Penis (tissue), 1 donor: ENCODE measurements around the genes ARL8B, CAV3, OGG1, TTLL3 and FANCD2OS.

DNA sequence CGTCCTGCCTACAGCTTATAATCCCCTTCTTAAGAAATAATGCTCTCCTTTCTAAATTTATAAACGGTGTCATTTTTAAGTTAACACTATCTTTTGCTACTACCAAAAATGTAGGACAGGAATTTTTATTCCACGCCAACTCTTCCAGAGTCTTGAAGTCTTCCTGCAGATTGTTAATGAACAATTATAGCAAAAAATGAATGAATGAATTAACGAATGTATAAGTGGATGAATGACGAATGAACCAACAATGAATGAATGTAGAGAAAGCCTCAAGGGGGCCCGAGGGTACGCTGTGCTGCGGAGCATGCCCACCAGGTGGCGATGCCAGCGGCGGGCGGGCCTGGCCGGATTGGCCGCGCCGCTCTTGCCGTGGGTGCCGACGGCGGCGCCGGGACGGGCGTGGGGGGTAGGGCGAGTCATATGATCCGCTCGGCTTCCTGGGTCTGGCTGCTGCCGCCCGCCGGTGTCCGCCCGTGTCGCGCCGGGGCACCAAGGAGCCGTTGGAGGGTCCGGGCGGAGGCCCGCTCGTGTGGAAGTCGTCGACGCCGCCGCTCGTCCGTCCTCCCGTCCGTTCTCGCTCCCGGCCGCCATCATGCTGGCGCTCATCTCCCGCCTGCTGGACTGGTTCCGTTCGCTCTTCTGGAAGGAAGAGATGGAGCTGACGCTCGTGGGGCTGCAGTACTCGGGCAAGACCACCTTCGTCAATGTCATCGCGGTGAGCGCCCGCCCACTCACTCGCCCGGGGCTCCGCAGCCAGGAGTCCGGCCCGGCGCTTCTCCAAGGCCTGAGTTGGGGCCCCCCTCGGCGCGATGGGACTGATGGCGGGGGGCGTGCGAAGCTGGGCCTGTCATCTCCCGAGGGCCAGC is at the start of gene ARL8B:
Gene ARL8B, plus strand, starts transcription at position 422 of the 869 bp plus-strand sequence.
- PRO-cap: unidirectional peak, plus-strand start at position 424 of the sequence

DNA sequence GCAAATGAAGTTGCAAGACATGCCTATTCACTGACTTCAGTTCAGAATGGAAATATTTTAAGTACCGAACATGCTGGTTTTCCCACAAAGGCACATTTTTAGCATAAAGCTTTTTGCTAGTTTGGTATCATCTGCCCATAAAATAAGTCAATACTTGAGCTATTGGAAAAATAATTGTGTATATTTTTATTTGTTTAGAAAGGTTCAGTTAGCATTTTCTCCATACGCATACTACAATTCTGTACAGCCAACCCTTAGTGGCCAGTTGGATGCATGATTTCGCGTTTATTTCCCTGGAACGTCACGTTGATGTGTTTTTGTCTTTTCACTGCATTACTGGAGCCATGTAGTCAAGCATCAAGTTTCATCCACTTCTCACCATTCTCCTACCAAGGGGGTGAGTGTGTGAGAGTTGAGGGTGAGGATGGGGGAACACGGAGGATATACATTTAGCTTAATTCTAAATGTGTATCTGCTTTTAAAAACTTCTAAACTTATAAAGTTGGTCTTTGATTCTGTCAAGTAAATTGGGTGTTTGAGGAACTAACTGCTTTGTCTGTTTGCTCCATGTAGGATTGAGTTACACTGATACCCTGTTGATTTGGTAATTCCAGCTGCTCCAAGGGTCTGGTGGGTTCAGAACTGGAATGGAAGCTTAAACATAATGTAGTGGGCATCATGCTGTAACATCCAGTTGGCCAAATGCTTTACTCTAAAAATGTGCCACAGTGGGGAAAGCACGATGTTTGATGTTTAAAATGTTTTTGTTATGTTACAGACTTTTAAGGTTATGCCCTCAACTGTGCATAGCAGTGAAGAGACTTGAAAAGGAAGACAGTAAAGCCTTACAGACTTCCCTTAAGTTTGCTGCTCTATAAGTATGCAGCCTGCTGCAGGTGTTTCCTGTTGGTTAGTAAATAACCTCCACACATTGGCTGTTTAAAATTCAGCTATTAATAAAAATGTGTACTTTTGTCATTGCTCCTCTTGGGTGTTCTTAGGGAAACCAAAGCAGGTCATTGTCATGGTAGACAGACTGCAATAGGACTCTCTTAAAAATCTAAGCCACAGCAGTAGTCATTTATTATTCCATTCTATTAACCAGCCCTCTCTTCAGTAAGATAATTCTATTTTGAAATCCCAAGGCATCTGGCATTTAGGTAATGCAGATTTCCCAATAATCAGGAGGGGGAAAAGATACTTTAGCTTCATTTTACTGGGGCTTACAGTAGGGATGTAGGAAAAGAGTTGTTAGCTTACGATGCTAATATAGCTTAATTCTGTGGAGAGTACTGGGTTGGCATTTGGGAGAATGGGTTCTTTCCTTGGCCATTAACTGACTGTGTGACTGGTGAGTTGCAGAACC is 6.0 kb upstream of the EDEM1 start:
- PRO-cap: no peak

DNA sequence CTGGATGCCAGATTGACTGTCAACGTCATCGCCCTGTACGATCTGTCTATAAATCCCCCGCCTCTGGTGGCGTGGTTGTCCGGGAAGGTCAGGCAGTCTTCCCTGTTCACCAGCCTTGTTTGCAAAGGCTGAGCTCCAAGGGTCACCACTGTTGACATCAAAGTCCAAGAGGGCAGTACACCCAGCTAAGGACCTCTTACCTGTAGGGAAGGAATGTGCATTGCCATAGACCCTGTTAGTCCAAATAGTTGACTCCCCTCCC is 1.4 kb downstream of the EDEM1 start:
- PRO-cap: no peak

GRCh38 chr3:5189220-5189527 is 1.7 kb downstream of the EDEM1 start:
- PRO-cap: no peak

DNA sequence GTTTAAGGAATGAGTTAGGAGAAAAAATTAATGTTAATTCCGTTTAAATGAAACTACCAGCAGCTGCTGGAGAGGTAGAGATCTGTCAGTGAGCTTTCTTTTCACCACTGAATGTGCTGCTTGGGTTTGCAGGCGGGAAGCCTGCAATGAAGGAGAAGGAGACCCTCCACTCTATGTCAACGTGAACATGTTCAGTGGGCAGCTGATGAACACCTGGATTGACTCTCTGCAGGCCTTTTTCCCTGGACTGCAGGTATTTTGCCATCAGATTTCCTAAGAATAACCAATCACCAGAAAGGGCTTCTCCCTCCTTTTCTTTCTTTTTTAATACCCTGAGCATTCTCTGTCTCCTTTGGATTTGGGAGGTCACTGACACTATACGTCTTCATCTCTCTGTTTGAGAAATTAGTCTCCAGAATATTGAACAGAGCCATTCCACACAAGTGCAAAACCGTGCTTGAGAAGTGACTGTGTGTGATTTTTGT is 19.6 kb downstream of the EDEM1 start:
- PRO-cap: no peak

- PRO-cap: no peak
These were observed 150.0 kb downstream of the GRM7 start for GRCh38 chr3:7010904-7011230.

DNA sequence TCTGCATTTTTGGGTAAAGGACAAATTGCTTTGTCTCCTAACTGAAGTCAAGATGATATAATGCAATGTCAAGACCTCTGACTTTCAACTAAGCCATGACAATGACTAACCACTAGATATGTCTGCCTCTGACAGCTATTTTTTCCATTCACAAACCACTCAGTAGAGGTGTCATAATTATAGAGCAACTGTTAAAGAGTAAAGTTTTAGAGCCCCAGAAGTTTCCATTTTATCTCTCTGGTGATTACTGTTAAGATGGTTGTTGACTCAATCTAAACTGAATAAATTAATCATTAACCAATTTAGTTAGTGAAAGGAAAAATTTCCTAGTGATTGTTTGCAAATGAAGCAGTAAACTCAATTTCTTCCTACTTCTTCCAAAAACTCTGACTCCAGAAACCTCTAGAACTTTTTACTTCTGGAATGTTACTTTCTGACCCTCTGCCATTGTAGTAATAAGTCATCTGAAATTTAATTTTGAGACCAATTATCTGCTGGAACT is 779.9 kb downstream of the GRM7 start:
- PRO-cap: no peak

DNA sequence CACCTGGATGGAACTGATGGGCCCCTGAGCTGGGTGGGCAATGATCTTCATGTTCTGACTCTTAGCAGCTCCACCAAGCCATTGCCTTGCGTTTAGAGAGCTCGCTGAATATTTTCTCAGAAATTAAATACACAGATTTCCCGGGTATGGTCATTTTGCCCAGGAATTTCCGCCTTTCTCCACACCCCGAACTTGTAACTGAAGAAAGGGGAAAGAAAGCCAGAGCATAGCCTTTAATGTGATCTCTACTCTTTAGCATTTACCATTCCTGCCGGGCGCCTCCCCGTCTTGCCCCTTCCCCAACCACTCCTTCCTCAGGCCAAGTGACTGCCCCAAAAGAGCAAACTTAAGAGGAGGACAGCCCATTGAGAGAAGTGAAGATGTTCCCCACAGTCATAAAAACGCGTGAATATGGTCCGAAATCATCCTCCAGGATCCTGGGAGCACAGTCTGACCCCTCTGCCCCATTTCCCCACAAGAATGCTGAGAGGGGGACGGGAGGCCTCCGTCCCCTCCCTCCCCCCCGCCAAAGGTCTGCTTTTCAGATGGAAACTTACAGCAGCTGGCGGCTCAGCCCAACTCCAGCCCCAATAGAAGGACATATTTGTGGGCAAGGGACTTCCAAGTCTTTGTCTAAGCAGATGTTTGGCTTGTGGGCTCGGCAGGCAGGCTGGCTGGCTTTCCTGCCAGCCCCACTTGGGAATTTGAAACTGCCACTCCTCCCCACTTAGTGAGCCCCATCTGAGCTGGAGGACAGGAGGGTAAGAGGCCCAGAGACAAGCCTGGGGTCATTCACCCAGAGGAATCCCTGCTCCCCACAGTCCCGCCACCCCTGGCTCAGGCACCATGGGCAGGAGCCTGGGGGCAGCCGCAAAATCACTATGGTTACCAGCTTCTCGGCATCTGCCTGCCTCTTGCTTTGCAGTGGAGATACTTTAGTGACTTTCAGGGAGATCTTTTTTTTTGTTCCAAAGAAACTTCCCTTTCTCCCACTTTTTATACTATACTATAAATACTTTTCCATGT is 53.4 kb downstream of the LMCD1 start:
- PRO-cap: no peak

GRCh38 chr3:8638563-8638825 is 6.1 kb downstream of the SSUH2 start:
- PRO-cap: no peak

- PRO-cap: no peak
These were observed at the start of gene CAV3 for GRCh38 chr3:8733498-8734164. Gene CAV3, plus strand, starts transcription at chr3:8733802.

DNA sequence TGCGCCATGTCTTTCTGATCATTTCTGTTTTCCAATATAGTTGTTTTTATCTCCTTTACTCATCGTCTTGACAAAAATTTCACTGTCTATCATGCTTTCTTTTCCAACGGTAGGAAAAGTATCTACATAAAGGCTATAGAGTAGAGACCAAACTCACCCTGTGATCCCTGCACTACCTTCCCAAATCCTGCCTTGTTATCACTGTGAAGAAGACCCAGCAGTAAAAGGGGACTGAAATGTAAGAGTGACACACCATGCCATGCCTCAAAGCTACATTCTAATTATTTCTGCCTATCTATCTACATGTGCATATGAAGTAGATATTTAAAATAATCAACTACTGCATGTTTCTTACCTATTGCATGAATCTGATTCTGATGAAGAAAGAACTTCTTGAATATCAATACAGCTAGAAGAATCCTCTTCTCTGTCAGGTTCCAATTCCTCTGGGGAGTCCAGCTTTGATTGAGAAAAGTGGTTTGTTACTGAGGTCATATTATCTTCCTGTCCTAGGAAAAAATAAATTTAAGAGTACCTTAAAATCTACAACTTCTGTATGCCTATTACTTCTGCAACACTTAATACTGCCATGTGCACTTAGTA is 64.6 kb downstream of the RAD18 start:
- PRO-cap: no peak

- PRO-cap: no peak
These were observed 21.8 kb downstream of the RAD18 start for GRCh38 chr3:8941370-8941898.

GRCh38 chr3:9045895-9046239 is 82.6 kb upstream of the RAD18 start:
- PRO-cap: no peak

GRCh38 chr3:9352822-9353711 is 9.8 kb upstream of the THUMPD3 start:
- PRO-cap: no peak

GRCh38 chr3:9361395-9362072 is 1.3 kb upstream of the THUMPD3 start:
- PRO-cap: no peak

DNA sequence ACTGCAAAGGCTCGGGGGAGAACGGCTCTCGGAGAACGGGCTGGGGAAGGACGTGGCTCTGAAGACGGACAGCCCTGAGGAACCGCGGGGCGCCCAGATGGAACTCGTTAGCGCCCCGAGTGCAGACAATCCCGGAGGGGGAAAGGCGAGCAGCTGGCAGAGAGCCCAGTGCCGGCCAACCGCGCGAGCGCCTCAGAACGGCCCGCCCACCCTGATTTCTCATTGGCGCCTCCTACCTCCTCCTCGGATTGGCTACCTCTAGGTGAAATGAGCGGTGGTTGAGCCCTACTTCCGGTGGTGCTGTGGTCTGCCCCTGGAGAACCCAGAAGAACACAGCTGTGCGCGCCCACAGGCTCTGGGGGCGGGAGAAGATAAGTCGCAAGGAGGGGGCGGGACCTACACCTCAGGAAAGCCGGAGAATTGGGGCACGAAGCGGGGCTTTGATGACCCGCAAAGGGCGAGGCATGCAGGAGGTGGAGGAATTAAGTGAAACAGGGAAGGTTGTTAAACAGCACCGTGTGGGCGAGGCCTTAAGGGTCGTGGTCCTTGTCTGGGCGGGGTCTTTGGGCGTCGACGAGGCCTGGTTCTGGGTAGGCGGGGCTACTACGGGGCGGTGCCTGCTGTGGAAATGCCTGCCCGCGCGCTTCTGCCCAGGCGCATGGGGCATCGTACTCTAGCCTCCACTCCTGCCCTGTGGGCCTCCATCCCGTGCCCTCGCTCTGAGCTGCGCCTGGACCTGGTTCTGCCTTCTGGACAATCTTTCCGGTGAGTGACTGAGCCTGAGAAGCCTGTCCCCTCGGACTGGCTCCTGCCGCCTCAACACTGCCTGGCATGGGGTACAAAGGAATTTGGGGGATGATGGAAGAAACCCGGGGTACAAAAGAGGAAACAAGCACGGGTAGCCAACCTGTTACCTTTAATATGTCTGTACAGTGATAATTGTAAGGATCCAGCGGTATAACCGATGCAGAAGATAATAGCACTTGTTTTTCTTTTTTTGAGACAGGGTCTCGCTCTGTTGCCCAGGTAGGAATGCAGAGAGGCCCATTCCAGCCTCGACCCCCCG is at the start of gene OGG1:
Gene OGG1, plus strand, starts transcription at position 294 of the 1,066 bp plus-strand sequence.
- PRO-cap: bidirectional peak, plus-strand start at position 349 of the sequence, minus-strand start at position 109 of the sequence

- PRO-cap: no peak
These were observed 8.6 kb downstream of the CAMK1 start for GRCh38 chr3:9760730-9761873.

- PRO-cap: unidirectional peak, plus-strand start at chr3:9809661; unidirectional peak, plus-strand start at chr3:9809721; bidirectional peak, plus-strand start at chr3:9809972, minus-strand start at chr3:9809844; bidirectional peak, plus-strand start at chr3:9810221, minus-strand start at chr3:9810171; bidirectional peak, plus-strand start at chr3:9810465, minus-strand start at chr3:9810468
These were observed at the start of gene TTLL3 for GRCh38 chr3:9809570-9810541. Gene TTLL3, plus strand, starts transcription at chr3:9810262.

DNA sequence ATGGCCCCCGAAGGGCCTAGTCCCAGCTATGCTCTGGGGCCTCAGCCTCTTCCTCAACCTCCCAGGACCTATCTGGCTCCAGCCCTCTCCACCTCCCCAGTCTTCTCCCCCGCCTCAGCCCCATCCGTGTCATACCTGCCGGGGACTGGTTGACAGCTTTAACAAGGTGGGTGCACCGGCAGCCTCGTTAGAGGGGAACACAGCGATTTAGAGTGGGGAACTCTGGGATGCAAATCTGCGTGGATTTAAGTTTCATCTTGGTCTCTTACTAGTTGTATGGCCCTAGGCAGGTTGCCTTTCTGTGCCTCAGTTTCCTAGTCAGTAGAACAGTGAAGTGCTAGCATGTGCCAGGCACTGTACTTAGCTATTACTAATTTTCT is 803 bp downstream of the CRELD1 start:
- PRO-cap: no peak

DNA sequence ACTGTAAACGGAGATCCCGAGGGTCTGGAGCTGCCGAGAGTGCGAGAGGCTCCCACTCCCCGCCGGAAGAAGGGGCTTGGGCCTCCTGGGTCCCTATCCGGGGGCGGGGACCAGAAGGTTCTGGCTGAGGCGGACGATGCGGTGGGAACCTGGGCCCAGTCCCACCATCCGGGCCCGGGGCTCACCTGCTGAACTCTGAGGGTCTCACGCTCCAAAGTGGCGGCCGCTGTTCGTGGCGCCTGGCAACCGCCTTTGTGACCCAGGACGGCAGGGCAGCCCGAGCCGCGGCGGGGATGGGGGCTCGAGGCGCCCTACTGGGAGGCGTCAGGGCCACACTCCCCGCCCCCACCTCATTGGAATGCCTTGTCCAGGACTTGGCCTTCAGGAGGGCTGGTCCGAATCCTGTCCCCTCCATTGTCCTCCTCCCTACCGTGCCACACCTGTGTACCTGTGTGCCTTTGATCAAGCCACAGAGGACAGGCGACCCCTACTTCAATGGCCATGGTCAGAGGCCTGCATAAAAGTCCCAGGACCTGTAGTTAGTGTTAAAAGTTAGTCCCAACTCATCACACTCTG is at the start of gene FANCD2OS:
Gene FANCD2OS, minus strand, starts transcription at position 197 of the 576 bp plus-strand sequence.
- PRO-cap: no peak